Epidermal melanocyte (primary cell): Measurements from ENCODE around the genes SMAD3, AAGAB, PIAS1 and CLN6.

- RRBS: 4% methylated on average over 39 of the region's 102 CpGs
These were observed at the start of gene SMAD3 for GRCh38 chr15:67065547-67066406. Gene SMAD3 (plus strand): TSS chr15:67065602.

DNA sequence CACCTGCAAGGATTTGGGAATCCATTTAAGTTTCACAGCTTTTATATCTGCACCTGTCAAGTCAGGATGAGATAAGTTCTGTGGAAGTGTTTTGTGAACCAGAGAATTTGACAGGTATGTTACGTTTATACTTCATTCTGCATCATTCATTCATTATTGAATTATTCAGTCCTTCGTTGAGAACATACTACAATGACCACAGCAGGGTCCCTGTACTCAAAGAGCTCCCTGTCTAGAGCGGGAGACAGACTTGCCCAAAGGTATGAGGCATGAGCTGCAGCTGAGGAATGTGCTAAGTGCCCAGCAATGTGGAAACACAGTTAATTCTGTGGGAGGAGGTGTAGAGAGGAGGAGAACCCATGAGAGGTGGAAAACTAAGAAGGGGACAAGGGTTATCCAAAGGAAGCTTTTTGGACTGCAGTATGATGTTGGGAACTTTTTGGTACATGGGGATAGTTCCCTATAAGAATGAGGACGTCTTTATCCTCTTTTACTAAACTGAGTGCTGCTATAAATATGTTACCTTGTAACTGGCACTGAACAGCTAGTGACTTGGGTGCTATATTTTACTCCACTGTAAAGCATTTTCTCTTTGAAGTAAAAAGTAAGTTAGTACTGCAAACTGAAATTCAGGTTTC is 5.5 kb downstream of the SMAD3 start:
- RRBS: no CpG with 5 or more reads among the region's 4 CpGs

- RRBS: no CpG with 5 or more reads among the region's 10 CpGs
These were observed 23.8 kb downstream of the SMAD3 start for GRCh38 chr15:67089066-67089834.

DNA sequence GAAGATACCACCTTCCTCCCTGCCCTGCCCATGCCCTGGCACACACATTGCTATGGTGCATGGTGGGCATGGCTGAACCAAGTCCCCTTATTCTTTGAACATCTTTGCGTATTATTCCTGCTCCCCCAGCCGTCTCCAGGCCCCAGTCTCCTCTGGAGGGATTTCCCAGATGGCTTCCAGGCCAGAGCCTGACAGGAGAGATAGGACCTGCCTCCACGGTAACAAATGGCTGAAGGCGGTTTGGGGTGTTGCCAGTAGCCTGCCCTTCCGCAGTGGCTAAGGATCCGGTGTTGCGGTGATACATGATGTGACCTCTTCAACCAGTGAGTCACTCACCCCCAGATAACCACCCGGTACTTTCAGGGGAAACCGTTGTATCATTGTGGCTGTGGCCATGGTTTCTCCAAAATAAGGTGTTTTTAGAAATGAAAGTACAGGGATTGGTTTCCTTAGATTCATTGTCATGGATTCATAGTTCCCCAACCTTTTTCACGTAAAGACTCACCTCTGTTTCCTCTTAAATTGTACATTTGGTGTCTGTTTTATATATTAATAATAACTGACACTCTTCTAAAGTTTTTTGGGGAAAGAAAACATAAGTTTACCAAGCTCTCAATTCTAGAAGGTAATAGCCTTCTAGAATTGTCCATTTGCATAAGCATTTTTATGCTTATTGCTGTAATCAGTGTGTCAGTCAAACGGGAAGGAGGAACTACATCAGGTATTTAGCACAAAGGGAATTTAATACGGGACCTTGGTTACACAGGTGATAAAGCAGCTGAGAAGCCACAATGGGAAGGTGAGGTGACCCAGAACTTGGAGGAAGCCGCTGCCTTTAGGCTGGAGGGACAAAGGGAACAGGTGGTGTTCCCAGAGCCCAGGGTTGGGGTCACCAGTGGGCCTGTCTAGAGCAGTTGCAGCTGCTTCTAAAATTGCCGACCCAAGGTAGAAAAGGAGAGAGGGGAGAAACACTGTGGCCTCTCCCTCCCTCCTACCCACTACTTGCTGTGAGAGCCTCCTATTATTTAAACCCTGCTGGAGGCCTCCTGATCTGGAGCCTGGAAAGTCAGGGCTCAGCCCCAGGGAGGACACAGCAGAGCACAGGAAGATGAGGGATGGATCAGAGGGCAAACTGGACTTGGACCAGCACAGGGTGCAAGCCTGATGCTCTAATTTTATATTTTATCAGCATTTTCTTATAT is 26.1 kb downstream of the SMAD3 start:
- RRBS: 83% methylated on average over 3 of the region's 14 CpGs

GRCh38 chr15:67254111-67255242 is at the start of gene AAGAB:
Gene AAGAB (minus strand): TSS chr15:67254661.
- RRBS: 3% methylated on average over 23 of the region's 82 CpGs

GRCh38 chr15:67522049-67522673 is 1.2 kb downstream of the C15orf61 start:
- RRBS: no CpG with 5 or more reads among the region's 10 CpGs

- RRBS: no CpG with 5 or more reads among the region's 8 CpGs
These were observed 44.3 kb downstream of the MAP2K5 start for GRCh38 chr15:67586755-67587268.

DNA sequence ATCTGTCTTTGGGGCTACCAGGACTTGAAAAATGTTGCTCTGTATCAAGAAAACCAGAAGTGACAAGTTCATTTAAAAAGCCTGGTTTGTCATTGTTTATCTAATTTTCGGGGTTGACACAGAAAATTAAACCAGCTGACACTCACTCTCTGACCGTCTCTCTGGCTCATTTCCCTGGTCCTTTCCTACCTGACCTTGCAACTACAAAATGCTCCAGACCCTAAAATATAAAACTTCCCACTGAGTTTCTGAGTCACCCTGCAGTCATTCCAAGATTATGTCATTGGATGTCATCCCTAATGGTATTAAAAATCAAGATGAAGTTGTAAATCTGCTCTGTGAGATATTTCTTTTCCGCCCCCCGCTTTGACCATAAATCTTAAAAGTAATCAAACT is 32.9 kb upstream of the SKOR1 start:
- RRBS: no CpG with 5 or more reads among the region's 4 CpGs

DNA sequence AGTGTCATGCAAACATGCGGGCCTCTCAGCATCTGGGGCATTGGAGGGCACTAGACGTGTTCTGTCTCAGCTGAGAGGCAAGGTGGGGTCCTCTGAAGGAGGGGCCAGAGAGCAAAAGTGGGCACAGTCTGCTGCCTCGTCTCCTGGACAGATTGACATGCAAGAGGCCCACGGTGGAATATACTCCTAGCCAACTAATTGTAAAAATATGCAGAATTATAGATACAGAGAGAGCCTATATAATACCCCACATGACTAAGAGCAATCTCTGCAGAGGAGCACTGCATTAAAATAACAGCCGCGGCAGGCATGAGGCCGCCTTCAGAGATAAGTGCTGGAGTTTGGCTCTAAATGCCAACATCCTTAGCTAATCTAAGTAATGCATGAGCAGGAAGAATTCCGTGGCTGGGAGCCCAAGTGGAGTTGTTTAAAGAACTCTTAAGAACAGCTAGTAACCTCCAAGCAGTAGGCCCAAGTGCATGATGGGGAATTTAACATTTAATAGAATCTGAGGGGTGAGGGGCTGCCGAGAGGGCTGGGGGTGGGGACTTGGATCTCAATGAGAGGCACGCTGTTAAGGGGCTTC is 102.4 kb downstream of the SKOR1 start:
- RRBS: no CpG with 5 or more reads among the region's 10 CpGs

GRCh38 chr15:68053844-68054681 is at the start of gene PIAS1:
Gene PIAS1 (plus strand): TSS chr15:68054315.
- RRBS: 4% methylated on average over 19 of the region's 71 CpGs

DNA sequence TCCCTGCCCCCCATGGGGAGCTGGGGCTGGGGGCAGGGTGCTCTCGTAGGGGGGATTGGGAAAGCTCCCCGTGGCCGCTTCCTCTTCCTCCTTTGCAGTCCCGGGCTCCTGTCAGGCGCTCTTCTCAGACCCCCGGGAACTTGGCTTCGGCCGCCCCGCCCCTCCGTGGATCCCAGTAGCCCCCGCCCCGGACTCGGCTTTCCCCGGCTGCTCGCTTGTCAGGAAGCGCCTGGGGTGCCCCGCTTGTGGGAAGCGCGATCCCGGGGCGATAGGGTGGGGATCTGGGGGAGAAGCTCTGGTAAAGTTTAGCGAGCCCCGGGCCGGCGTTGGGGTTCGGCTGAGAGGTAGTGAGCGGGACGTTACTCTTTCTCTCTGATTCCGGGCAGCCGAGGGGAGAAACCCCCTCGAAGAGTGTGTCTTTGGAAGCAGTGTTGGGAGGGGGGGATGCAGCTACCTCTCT is 597 bp downstream of the PIAS1 start:
- RRBS: 4% methylated on average over 20 of the region's 31 CpGs

DNA sequence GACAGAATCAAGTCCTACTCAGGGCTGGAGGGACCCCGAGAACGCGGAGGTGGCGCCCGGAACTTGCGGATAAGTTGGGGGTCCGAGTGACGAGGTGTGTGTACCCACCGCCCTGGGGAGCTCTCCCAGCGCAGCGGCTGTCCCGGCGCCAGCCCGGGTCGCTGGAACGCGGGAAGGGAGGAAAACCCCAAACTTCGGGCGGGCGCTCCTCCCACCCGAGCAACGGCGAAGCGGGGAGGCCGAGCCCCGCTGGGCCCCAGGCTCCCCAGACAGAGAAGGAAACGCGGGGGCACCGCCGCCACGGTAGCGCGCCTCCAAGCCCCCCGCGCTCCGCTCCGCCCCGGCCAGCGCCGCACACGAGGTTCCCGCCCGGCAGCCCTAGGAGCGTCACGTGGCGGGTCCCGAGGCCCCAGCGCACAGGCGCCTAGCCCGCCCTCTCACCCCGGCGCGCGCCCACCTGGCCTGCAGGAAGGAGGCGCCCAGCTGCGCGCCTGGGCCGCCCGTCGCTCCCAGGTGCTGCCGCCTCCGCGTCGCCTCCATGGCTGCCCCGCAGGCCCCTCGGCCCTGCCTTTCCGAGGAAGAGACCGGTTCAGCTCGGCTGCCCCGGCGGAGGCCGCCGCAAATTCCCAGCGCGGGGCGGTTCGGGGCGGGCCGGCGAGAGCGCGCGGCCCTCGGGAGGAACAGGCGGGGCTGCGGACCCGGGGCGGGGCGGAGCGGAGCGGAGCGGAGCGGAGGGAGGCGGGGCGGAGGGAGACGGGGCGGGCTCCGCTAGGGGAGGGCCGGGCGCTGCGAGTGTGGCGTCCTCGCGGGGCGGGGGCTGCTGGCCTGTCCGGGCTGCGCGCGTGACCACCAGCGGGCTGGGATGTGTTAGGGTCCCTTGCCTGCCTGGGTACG is at the start of gene CLN6:
CLN6 (minus strand) TSS at position 684 of the 894 bp plus-strand sequence.
- RRBS: 3% methylated on average over 52 of the region's 111 CpGs

GRCh38 chr15:68256346-68257465 is 20.8 kb upstream of the FEM1B start:
- RRBS: no CpG with 5 or more reads among the region's 66 CpGs

DNA sequence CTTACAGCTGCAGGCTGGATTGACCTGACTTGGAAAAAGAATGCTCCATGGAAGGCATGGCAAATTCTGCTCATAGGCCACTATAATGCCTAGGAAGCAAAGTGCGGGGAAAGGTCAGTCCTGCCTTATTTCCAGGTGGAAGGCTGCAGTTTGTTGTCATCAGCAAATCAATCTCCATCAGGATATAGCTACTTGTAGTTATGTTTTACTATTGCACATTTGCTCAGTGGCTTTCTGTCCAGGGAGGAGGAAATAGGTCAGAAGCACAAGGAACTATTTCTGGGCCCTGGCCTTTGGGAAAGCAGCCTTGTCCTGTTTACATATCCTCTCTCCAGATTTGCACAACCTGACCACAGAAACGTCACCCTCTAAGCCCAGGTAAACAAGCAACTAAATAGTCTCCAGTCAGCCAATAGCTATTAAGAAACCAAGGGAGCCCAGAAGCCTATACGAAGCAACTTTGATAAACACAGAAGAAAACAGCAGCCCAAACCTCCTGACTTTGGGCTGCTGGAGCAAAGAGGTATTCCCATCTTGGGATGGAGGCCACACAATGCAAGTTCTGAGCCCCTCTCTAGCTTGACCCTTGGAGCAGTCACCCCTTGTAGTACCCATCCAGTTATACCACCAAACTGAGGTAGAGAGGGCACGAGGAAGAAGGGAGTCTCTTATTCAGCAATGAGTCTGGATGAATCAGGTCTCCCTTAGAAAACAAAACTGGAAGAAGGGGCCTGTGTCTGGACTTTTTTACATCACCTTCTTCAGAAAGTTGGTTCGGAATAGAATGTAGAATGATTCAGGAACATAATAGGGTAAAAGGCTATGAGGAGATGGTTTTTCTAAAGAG is 2.3 kb upstream of the FEM1B start:
- RRBS: no CpG with 5 or more reads among the region's 5 CpGs

GRCh38 chr15:68277115-68277513 is 431 bp upstream of the FEM1B start:
- RRBS: 0% methylated on average over 1 of the region's 23 CpGs

DNA sequence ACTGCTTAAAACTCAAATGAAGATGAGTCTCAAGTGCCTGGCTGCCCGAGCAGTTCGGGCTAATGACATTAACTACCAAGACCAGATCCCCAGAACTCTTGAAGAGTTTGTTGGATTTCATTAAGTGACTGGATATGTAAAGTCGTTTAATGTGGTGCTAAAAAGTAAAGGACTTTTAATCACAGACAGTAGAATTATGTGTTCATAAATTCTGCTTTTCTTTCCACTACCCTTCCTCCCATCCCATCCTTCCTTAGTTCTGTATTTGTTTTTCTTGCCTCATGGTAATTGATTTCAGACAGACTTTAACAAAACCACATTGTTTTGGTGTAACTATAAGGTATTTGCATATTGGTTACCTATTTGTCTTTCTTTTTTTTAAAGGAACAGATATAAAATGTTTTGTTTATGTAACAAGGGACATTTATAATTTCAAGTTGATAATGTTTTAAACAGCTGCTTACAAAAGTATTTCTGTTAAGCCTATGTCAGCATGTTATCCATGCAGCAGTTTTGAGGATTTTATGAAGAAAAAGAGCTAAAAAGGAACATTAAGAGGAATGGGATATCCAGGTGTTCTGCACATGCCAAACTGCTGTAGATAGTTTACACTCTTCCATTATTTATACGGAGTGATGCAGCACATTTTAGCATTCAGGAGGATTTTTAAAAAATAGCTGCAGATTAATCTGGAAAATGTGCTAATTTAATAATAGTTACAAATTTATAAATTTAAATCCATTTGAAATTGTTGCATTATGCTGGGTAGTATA is 13.8 kb downstream of the FEM1B start:
- RRBS: no CpG with 5 or more reads among the region's 4 CpGs

- RRBS: no CpG with 5 or more reads among the region's 14 CpGs
These were observed 57.1 kb downstream of the FEM1B start for GRCh38 chr15:68334386-68335259.

- RRBS: no CpG with 5 or more reads among the region's 10 CpGs
These were observed 66.8 kb downstream of the ITGA11 start for GRCh38 chr15:68365033-68365774.

GRCh38 chr15:68586156-68586697 is 7.4 kb downstream of the CORO2B start:
- RRBS: no CpG with 5 or more reads among the region's 6 CpGs